Vagina (tissue), 1 donor: ENCODE measurements around a stretch of chr17.

GRCh38 chr17:42856977-42858134 lies 6.4 kb downstream of the AOC3 start:
- PRO-cap: no peak
- RAMPAGE, long total RNA: start-site peak on the plus strand at chr17:42857394-42857984, 108 reads

- PRO-cap: no peak
- RAMPAGE, long total RNA: no peak
These were observed 2.2 kb upstream of the G6PC1 start for GRCh38 chr17:42898393-42898786.

- PRO-cap: no peak
- RAMPAGE, long total RNA: start-site peak on the plus strand at chr17:42989340-42989485, 17 reads
These were observed 8.7 kb downstream of the RUNDC1 start for GRCh38 chr17:42989061-42989499.

GRCh38 chr17:43013244-43014405 lies 7.0 kb downstream of the IFI35 start:
- PRO-cap: no peak
- RAMPAGE, long total RNA: no peak

DNA sequence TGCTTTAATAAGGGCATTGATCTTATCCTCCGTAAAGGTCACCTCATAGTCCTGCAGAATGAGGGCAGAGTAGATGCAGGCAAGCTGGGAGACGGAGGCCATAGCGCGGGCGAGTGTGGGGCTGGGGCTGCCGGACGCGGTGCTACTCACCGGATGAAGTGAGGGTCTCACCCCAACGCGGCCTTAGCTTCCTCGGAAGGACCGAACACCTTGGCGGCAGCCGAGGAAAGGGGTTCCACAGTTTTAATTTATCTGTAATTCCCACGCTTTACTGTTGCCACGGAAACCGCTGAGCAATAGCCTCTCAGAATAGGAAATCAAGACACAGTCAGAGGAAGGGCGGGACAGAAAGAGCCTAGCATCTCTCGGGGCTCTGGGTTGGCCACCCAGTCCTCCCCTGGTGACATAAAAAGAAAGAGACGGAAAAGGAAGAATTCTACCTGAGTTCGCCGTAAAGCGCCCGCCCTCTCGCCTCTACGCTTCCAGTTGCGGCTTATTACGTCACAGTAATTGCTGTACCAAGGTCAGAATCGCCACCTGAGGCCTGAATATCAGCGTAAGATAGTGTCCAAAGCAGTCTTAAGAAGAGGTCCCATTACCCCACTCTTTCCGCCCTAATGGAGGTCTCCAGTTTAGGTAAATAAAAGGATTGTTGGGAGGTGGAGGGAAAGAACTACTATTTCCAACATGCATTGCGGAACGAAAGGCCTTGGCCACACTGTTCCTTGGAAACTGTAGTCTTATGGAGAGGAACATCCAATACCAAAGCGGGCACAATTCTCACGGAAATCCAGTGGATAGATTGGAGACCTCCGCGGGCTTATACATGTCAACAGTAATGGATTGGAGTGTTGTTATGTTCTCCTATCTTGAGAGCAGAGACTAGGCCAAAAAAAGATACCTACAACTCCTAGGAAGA lies 779 bp upstream of the NBR1 start:
- PRO-cap: bidirectional peak, plus-strand start at position 434 of the sequence, minus-strand start at position 353 of the sequence
- RAMPAGE, long total RNA: start-site peak on the minus strand centred at position 281 of the sequence, 152 bp wide, 40 reads

DNA sequence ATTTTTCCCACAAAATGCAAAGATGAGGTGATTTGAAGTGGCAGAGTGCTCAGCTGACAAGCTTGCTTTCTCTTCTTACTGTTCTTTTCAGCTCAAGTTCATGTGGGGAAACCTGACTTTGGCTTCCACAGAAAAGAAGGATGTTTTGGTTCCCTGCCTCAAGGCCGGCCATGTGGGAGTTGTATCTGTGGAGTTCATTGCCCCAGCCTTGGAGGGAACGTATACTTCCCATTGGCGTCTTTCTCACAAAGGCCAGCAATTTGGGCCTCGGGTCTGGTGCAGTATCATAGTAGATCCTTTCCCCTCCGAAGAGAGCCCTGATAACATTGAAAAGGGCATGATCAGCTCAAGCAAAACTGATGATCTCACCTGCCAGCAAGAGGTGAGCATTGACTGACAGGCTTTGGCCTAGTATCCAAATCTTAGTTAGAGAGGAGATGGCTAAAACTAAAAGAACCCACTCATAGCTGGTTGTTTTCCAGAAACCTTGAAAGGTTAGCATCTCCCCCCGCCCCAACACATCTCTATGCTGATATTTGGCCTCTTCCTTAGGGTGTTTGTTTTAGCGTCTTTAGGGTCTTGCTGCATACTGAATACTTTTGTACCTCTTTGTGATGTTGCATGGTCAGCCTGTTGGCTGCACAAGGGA lies 18.3 kb upstream of the TMEM106A start:
- PRO-cap: no peak
- RAMPAGE, long total RNA: no peak

- PRO-cap: bidirectional peak, plus-strand start at chr17:43315916, minus-strand start at chr17:43315660
- RAMPAGE, long total RNA: no peak
These were observed 82.9 kb upstream of the ARL4D start for GRCh38 chr17:43315764-43316471.

DNA sequence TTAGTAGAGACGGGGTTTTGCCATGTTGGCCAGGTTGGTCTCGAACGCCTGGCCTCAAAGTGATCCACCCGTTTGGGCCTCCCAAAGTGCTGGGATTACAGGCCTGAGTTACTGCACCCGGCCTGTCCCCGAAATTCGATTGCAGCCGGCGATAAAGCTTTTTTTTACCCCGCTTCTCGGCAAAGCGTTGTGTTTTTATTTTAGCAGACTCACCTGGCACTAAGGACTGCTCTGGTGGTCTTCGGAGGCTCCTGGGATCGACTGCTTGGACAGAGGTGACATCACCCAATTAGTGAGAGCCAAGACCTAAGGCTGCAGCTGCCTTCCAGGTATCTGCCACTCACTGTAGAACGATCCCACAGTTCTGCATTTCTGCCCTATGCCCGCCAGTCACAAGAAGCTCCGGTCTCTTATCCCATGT lies 82.1 kb upstream of the ARL4D start:
- PRO-cap: no peak
- RAMPAGE, long total RNA: no peak

GRCh38 chr17:43385069-43385520 lies 13.7 kb upstream of the ARL4D start:
- PRO-cap: no peak
- RAMPAGE, long total RNA: no peak

DNA sequence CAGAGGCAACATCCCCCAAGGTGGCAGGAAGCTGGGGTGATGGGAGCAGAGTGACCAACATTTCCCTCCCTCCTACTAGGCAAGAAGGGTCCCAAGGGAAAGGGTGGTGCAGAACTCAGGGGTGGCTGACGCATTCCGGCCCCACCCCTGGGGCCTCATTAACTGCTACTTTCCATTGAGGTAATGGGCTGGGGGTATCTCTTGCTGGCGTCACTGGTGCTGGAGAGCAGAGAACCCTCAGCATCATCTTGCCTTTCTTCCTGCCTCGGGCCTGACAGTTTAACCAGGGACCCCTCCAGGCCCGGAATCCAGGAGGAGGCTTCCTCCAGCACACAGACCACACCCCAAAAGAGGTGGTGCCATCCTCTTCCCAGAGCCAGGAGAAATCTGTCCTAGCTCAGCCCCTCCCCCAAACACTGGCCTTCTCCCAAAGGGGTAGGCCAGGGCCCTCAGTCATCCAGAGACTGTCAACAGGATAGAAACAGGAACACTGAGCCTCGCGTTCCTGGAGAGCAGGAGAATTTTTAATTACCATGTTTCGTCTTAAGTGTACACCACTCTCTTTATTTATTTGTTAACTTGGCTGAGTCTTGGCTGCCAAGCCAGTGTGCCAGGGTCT lies 5.3 kb downstream of the ETV4 start:
- PRO-cap: no peak
- RAMPAGE, long total RNA: no peak

DNA sequence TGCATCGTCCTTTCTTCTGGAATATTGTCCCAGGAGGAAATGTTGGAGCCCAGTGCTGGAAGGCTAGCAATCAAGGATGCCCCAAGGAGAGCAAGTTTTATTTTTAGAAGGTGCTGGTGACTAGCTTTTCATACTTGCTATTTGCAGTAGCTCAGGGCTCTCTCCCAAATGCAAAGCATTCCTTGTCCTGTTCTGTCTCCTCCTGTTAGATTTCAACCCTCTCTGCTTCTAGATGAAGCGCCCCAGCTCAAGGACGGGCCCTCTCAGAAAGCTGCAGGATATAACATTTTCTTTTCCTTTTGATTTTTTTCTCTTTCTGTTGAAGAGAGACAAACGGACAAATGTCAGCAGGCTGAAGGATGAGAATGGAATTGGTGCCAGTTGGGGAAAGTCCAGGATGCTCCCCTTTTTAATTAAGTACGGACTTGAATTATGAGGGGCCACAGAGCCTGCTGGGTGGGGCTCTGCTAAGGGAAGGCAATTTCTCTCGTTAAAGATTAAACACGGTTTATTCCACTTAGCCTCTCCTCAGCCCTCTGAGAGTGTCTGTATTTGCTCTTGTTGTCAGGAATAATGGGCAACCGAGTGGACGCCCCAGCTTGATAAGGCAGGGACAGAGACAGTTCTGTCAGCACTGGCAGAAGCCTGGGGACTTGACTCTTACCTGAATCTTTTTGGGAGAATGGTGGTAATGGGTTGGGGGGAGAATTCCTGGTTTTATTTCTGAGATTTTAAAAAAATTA lies 6.2 kb upstream of the ETV4 start:
- PRO-cap: no peak
- RAMPAGE, long total RNA: no peak

- PRO-cap: no peak
- RAMPAGE, long total RNA: no peak
These were observed 21.4 kb downstream of the MEOX1 start for GRCh38 chr17:43640233-43640778.

DNA sequence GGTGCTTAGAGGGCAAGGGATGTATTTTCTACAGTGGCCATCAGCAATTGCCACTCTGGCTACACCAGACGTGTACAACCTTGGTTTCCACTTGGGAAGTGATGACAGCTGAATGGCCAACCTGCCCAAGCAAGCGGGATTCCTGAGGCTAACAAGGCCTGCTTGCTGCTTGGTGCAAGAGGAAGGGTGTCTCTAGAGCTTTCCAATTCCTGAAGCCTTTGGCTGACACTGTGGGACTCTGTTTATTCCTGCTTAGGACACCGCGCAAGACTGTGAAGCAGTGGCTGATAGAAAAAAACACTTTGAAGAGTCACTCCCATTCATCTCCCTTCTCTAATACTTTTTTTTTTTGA lies 2.2 kb downstream of the DUSP3 start:
- PRO-cap: no peak
- RAMPAGE, long total RNA: no peak

GRCh38 chr17:43813835-43814681 lies 18.9 kb downstream of the MPP3 start:
- PRO-cap: no peak
- RAMPAGE, long total RNA: no peak

DNA sequence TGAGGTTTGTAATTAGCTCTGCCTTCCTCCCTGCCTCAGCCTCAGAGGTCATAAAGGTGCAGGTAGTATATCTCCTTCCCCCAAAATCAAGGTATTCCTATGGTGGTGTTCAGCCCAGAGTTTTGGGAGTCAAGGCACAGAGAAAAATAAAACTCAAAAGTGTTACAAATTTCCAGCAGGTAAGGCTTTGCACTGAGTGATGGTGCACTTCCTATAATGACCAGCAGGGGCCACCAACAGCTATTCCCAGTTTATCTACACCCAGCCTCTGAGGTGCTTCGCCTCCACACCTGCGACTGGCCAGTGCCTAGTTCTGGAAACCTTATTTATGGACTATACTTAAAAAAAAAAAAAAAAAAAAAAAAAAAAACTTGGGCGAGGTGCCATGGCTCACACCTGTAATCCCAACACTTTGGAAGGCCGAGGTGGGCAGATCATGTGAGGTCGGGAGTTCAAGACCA lies 2.8 kb upstream of the MPP2 start:
- PRO-cap: no peak
- RAMPAGE, long total RNA: no peak

- PRO-cap: no peak
- RAMPAGE, long total RNA: no peak
These were observed 15.1 kb downstream of the PPY start for GRCh38 chr17:43927128-43927711.

GRCh38 chr17:43928014-43928213 lies 14.4 kb downstream of the PPY start:
- PRO-cap: no peak
- RAMPAGE, long total RNA: no peak

GRCh38 chr17:44130842-44131272 lies 7.4 kb upstream of the HDAC5 start:
- PRO-cap: no peak
- RAMPAGE, long total RNA: no peak

DNA sequence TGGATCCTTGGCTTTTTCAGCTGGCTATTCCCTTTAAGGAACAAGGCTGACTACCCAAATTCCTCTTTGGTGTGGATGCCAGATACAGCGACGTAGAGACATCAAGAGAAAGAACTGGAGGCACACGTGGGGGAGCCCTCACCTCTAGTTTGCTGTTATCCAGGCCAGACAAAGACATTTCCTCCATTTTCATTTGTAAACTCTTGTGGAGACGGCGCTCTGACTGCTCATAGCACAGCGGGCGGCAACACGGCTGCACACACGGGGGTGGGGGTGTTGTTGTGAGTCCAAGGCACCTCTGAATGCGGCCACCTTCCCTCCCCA lies 1.8 kb downstream of the ATXN7L3 start:
- PRO-cap: no peak
- RAMPAGE, long total RNA: start-site peak on the minus strand centred at position 217 of the sequence, 65 bp wide, 39 reads

DNA sequence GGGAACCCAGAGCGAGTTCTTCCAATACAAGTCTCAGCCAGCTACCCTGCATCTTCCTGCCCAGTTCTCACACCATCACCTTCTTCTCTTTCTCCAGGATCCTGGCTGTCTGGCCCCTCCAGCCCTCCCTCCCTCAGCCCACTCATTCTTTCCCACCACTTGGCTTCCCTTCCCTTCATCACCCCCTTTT lies 5.8 kb downstream of the UBTF start:
- PRO-cap: no peak
- RAMPAGE, long total RNA: no peak